Iris pigment epithelial cell (primary cell): Measurements from ENCODE around the genes PCBP3 and PCNT.

DNA sequence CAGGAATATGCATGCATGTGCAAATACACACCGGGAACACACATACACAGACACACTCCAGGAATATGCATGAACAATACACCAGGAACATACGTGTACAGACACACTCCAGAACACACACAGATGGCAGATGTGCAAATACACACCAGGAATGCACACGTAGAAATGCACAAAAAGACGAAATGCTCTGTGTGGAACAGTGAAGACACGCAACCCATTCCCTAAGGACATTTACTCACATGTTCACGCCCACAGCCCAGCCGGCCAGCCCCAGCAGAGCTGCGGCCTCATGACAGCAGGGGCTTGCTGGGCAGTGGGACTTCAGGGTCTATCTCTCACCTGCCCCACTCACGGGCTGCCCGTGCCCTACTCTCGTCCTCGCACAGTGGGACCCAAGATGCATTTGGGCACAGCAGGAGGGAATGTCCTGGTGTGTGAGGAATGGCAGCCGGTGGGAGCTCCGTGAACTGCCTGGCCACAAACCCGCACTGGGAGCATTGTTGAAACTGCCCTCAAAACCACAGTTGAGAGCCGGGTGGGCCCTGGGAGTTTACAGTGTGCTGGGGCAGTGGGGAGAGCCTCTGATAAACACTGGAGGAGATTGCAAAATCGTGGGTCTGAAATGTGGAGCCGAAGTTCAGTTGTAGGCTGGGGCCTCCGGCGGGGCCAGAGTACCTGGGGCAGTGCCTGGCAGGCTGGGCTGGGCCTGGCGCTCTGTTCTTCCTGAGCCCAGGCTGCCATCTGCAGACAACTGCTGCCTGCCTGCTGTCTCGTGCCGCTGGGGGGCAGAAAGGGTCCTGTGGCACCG lies 20.6 kb upstream of the POFUT2 start:
- RRBS, result 5% methylated on average over 3 of the region's 24 CpGs

- RRBS, result no CpG with 5 or more reads among the region's 15 CpGs
These were observed 33.6 kb upstream of the POFUT2 start for GRCh38 chr21:45321192-45321751.

GRCh38 chr21:45403830-45404548 lies 976 bp upstream of the COL18A1 start:
- RRBS, result no CpG with 5 or more reads among the region's 23 CpGs

DNA sequence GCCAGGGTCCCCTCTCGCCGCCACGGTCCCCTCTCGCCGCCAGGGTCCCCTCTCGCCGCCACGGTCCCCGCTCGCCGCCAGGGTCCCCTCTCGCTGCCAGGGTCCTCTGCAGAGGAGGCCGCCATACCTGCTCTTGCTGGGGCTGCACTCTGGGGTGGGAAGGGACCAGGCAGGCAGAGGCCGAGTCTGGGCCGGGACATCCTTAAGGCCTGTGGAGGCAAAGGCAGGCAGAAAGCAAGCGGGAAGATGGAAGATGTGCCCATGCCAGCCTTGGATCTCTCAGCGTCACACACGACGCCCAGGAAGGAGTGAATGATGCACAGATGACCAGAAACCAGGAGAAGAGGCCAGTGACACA lies 43.9 kb downstream of the SLC19A1 start:
- RRBS, result no CpG with 5 or more reads among the region's 19 CpGs

- RRBS, result 57% methylated on average over 10 of the region's 31 CpGs
These were observed 2.6 kb upstream of the PCBP3 start for GRCh38 chr21:45640651-45641648.

GRCh38 chr21:45643327-45644022 lies at the start of gene PCBP3:
TSS of gene PCBP3 (plus strand) at chr21:45643725.
- RRBS, result 1% methylated on average over 10 of the region's 106 CpGs

GRCh38 chr21:45747737-45748140 lies 104.2 kb downstream of the PCBP3 start:
- RRBS, result no CpG with 5 or more reads among the region's 13 CpGs

DNA sequence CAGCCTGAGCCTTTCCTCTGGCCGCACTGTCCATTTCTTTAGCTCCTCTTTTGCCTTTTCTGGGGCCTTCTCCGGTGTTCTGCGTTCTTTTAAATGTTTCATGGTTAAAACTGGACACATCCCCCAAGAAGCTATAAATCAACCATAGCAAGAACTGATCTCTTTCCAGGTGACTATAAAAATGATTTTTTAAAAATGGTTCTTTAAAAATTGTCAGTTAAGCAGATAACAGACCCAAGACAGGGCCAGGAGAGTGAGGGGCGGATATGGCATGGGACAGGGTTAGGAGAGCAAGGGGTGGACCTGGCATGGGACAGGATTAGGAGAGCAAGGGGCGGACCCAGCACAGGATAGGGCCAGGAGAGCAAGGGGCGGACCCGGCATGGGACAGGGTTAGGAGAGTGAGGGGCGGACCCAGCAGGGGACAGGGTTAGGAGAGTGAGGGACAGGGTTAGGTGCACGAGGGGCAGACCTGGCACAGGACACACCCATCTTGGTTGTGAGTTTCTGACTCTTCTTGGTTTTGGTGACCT lies 159.2 kb upstream of the COL6A1 start:
- RRBS, result no CpG with 5 or more reads among the region's 9 CpGs

DNA sequence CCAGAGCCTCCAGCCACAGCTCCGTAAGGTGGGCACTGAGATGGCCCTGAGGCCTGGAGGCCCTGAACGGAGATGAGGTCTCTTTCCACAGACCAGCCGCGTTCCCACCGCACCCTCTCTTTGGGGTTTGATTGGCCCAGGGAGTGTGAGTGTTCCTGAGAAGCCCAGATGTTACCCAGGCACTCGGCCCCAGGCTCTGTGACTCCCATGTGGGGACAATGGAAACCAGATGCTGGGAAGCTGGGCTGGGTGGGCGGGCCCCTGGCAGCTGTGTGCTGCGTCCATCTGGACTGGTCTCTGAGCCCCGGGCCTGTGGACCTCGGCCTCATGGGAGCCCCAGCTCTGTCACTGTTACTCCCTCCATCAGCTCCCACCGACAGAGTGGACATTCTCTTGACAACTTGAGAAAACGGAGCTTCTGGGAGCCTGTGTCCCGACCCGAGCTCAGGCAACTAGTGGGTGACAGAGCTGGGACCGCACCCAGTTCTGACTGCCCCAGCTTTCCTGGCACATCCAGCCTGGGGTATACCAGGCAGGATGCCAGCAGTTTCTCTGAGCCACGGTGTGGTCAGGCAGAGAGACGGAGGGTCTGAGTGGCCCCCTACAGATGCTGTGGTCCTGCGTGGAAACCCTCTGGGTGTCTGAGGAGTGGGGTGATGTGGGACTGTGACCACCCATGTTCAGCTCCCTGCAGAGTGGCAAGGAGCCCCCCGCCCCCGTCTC lies 9.8 kb upstream of the COL6A1 start:
- RRBS, result no CpG with 5 or more reads among the region's 20 CpGs

GRCh38 chr21:45972433-45973541 lies 8.8 kb upstream of the COL6A1 start:
- RRBS, result 8% methylated on average over 33 of the region's 77 CpGs

- RRBS, result 63% methylated on average over 1 of the region's 26 CpGs
These were observed 42.1 kb upstream of the COL6A2 start for GRCh38 chr21:46055756-46056272.

GRCh38 chr21:46083157-46083836 lies 14.6 kb upstream of the COL6A2 start:
- RRBS, result 9% methylated on average over 12 of the region's 35 CpGs

- RRBS, result 4% methylated on average over 28 of the region's 95 CpGs
These were observed 11.4 kb downstream of the YBEY start for GRCh38 chr21:46297083-46298321.

- RRBS, result 2% methylated on average over 22 of the region's 43 CpGs
These were observed at the start of gene PCNT for GRCh38 chr21:46323951-46324321. TSS of gene PCNT (plus strand) at chr21:46324156.

DNA sequence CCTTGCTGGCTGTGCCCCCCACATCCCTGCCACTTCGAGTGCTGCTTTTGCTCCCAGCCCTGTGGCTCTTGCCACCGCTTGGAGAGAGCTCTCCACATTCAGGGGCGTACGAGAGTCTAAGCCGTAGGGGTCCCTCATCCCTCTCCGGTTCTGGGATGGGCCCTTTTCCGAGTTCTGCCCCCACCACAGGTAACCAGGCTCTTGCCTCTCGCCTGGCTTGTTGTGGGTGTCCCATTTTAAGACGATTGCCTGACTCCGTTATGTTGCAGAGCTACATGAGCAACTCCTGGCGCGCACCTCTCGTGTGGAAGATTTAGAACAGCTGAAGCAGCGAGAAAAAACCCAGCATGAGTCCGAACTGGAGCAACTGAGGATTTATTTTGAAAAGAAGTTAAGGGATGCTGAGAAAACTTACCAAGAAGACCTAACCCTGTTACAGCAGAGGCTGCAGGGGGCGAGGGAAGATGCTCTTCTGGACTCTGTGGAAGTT lies 28.9 kb downstream of the PCNT start:
- RRBS, result no CpG with 5 or more reads among the region's 16 CpGs

DNA sequence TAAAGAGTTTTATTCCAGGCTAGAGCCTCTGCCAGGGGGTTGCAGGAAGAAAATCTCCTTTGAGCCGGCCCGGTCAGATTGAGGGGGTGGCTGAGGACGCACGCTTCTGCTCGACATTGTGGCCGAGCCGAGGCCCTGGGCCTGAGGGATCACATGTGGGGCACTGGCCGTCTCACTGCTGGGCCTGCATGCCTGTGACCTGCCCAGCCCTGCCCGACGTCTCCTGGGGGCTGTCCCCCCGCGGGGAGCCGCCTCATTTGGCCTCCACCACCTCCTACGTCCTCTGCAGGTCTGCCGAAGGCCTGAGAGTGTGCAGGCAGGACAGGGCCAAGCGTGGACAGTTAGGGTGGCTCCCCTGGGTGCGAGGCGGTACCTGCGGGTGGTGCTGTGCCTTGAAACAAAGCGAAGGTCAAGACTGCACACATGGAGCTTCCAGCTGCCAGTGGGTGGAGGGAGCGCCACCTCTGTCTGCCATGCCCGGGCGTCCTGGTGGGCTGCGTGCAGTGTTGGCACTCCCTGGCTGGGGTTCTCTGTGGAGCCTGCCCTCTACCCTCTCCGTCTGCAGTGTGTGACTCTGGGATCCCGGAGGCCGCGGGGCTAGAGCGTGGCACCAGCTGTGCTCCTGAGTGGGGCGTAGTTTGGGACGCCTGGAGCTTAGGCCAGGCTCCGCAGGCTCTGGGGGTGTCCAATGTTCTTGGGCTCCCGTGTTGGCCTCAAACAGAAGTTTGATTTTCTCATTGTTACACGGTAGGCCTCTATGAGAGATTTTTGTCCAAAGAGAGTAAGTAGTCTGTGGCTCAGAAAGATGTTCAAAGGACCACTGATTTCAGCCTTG lies 51.8 kb downstream of the PCNT start:
- RRBS, result no CpG with 5 or more reads among the region's 34 CpGs

DNA sequence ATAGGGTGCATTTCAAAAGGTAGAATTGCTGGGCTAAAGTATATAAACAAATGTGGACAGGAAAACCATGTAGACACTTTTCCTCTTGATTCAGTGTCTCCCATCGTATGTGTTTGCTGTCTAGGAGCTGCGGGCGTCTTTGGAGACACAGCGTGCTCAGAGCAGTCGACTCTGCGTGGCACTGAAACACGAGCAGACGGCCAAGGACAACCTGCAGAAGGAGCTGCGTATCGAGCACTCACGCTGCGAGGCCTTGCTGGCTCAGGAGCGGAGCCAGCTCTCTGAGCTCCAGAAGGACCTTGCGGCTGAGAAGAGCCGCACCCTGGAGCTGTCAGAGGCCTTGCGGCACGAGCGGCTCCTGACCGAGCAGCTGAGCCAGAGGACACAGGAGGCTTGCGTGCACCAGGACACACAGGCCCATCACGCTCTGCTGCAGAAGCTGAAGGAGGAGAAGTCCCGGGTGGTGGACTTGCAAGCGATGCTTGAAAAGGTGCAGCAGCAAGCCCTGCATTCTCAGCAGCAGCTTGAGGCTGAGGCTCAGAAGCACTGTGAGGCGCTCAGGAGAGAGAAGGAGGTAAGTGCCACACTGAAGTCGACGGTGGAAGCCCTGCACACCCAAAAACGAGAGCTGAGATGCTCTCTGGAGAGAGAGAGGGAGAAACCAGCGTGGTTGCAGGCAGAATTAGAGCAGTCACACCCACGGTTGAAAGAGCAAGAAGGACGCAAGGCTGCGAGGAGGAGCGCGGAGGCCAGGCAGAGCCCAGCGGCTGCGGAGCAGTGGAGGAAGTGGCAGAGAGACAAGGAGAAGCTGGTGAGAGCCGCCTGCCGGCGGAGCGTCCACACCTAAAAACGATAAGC lies 27.1 kb upstream of the DIP2A start:
- RRBS, result no CpG with 5 or more reads among the region's 40 CpGs

GRCh38 chr21:46457710-46458767 lies 652 bp upstream of the DIP2A start:
- RRBS, result 2% methylated on average over 5 of the region's 79 CpGs

GRCh38 chr21:46459466-46460259 lies 972 bp downstream of the DIP2A start:
- RRBS, result 3% methylated on average over 9 of the region's 34 CpGs

DNA sequence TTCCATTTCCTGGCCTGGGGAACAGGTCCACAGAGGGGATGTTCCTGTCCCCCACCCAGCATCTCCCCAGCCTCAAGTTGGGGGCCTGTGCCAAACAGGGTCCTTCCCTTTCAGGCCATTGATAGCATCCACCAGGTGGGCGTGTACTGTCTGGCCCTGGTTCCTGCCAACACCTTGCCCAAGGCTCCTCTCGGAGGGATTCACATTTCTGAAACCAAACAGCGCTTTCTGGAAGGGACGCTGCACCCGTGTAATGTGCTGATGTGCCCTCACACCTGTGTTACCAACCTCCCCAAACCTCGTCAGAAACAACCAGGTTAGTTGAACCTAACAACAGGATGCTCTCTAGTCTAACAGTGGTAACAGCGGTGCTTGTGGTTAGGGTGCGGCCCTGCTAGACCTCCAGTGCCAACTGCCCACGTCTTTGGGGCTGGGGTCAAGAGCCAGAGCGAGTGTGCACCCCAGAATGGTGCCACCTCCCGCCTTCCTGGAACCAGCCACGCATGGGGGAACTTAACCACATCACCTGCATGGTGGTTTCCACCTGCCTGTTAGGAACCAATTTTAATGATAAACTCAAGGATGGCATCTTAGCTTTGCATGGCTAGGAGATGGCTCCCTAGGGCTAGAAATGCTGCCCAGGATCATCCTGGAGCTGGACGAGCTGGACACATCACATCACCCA lies 54.3 kb downstream of the S100B start:
- RRBS, result no CpG with 5 or more reads among the region's 13 CpGs